SJCRH30 (cell line): Measurements from ENCODE around the gene USP17L29.

GRCh38 chr4:7673225-7673501, 238.4 kb upstream of the PSAPL1 start:
- RAMPAGE, long total RNA = no peak

- RAMPAGE, long total RNA = no peak
These were observed 134.3 kb downstream of the AFAP1 start for GRCh38 chr4:7805191-7805957.

GRCh38 chr4:7812235-7812622, 127.4 kb downstream of the AFAP1 start:
- RAMPAGE, long total RNA = no peak

DNA sequence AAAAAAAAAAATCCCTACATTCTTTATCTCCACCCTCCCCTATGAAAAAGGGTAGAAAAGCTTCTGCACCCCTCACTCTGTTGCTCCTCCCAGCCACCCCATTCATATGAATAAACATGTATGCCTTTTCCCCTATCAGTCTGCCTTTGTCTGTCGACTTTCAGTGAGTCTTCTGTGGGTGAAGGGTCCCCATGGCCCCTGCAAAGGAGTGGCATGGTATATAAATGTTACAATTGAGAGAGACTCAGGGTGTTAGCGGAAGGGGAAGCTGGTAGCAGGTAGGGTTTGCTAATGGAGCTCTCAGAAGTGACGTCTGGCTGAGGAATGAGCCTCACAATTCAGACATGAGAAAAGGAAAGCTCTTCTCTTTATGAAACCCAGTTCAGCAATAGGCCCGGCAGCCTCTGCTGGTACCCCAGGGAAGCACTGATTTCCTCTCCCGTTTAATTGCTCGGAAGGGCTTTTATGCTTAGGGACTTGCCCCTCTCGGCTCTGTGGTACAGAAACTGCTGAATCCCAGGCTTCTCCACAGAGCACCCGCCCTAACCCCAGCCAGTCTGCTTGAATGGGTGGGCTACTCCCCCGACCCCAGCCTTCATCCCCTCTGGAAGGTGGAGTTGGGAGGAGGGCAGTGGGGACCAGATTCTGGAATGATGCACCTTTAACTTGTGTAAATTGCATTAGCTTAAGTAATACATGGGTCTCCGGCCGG, 19.4 kb upstream of the AFAP1 start:
- RAMPAGE, long total RNA = no peak

- RAMPAGE, long total RNA = no peak
These were observed 13.8 kb upstream of the ABLIM2 start for GRCh38 chr4:8172342-8172851.

DNA sequence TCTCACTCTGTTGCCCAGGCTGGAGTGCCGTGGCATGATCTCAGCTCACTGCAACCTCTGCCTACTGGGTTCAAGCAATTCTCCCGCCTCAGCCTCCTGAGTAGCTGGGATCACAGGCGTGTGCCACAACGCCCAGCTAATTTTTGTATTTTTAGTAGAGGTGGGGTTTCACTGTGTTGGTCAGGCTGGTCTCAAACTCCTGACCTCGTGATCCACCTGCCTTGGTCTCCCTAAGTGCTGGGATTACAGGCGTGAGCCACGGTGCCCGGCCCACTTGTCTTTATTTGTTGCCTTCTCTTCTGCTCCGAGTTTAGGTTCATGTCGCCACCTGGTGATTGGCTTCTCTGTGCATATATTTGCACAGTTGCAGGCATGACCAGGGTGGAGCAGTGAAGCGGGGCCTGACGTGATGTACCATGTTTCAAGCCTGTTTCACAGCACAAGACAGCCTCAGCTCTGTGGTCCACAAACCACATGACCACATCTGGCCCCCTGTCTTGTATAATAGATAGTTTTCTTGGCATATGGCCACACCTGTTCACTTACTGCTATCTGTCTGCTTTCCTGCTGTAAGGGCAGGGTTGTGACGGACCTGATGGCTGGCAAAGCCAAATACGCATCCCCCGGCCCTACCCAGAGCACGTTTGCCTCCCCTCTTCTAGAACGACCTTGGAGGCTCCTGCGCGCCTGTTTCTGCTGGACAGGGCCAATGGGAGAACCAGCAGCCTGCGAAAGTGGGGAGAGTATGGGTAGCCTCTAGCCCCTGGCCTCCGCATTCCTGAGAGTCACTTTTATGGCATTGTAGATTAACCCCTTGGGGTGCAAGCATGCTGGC, 6.4 kb upstream of the SH3TC1 start:
- RAMPAGE, long total RNA = no peak

DNA sequence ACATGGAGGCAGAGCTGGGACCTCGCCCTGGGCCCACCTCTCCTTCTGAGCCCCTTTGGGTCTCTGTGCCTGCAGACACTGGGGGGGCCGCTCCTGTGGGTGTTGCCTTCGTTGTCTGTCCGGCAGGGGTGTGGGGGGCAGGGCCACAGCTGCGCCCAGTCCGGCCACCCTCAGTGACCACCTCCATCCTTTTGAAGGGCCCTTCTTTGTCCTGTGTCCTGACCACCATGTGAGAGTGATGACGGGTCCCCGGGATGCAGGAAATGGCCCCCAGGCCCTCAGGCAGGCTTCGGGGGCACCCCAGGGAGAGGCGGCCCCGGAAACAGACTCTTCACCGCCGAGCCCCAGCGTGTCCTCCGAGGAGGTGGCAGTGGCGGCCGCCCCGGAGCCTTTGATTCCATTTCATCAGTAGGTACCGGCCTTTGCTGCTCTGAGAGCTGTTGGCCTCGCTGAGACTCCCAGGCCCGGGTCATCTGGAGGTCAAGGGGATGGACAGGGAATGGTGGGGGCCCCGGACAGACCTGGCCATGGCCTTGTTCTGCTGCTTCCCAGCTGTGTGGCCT, 17.8 kb downstream of the SH3TC1 start:
- RAMPAGE, long total RNA = no peak

- RAMPAGE, long total RNA = no peak
These were observed 22.4 kb downstream of the SH3TC1 start for GRCh38 chr4:8221380-8222042.

GRCh38 chr4:8237815-8239046, 31.3 kb upstream of the HTRA3 start:
- RAMPAGE, long total RNA = no peak

GRCh38 chr4:8384712-8385140, 55.8 kb downstream of the ACOX3 start:
- RAMPAGE, long total RNA = no peak

DNA sequence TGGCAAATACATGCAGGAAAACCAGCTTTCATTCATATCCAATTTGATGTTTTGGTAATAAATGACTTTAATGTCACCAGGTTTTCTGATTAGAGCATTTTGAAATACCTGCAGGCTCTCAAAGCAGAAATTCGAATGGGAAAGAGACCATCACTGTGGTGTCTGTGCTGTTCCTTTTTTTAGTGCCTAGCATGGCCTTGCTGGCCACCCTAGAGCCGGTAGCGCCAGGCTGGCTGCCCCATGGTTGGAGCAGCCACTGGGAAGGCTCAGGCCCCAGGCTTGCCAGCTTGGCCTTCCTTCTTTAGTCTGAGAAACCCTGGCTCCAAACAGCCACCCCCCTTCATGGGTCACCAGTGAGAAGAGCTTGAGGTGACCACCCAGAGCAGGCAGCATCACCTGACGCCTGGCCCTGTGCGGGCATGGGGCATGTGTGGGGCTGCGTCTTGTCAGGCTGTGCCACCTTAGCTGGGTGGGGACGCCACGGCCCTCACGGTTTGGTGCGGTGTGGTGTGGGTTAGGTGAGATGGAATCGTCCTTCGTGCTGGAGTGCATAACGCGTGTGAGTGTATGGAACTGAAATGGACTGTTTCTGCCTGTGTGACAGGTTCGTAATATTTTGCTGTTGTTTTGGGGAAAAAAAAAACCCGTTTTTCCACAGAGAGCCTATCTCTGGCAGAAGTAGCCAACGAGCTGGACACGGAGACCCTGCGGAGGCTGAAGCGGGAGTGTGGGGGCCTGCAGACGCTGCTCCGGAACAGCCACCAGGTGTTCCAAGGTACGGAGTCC, 30.0 kb downstream of the TRMT44 start:
- RAMPAGE, long total RNA = no peak

DNA sequence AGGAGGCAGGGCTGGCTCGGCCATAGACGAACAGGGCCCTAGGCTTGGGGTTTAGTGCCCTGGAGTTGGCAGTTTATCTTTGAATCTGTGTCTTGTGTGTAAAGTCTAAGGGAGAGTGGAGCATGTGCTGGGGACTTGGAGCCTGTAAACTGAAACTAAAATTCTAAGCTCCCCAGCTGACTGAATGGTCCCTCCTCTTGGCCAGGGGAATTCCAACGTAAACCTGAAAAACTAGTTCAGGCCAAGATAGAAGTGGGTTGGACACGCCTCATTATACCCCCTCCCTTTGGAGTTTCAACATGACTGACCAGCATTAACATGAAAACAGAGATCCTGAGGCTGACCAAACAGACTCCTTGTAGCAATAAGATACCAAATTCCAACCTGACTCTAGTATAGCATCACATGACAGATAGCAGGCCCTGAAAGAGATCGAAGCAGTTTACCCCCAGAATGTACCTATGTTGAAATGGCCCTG, 46.0 kb upstream of the GPR78 start:
- RAMPAGE, long total RNA = no peak

GRCh38 chr4:8610954-8611773, 18.6 kb downstream of the CPZ start:
- RAMPAGE, long total RNA = no peak

DNA sequence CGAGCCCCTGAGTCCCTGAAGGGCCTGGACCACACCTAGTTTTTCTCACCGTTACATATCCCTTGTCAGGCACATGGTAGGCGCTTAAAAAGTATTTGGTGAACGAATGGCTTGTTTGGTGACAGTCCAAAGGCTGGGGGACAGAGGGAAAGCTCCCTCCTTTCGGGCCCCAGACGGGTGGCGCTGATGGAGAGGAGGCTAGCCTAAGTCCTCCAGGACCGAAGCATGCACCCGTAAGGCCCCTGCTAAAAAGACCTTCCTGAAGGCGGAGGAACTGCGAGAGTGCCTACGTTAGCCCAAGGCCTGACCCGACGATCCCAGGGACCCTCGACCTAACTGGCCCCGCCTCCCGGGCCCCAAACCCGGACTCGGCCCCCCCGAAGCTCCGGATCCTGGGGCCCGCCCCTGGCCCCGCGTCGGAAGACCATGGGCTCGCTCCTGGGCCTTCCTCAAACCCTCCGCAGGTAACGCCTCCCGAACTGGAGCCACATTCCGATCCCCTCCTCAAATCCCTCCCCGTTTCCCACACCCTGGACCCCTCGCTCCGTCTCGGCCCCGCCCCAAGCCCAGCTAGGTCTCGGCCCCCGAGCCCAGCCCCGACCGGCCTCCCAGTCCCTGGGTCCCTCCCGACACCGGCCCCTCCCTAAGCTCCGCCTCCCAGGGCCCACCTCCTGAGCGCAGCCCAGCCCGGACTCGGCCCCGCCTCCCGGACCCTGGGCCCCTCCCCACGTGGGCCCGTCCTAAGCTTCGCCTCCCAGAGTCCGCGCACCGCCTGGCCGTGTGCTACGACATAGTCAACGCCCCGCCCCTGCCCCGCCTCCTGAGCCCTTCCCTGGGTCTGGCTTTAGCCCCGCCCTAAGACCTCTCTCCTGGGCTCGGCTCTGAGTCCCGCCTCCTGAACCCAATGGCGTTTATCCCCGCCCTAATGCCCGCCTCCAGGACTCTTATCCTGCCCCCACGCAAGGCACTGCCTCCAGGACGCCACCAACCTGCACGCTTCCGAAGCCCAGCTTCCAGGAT, 17.9 kb upstream of the FAM90A26 start:
- RAMPAGE, long total RNA = no peak

DNA sequence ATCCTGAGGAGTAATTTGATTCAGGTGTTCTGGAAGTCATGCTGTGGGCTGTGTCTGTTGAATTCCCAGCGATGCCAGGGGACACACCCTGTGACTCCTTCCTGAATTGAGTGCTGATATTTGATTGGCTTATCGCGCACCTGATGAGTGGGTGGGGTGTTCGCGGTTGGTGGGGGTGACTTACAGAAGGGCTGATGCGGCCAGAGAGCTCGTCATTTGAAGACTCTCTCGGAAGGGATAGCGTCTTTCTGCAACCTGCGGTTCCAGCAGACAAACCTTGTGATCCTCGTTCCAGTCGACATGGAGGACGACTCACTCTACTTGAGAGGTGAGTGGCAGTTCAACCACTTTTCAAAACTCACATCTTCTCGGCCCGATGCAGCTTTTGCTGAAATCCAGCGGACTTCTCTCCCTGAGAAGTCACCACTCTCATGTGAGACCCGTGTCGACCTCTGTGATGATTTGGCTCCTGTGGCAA, at the start of gene USP17L29:
TSS of gene USP17L29 (plus strand) at position 301 of the 478 bp plus-strand sequence.
- RAMPAGE, long total RNA = no peak

- RAMPAGE, long total RNA = no peak
These were observed 56.2 kb downstream of the DEFB131A start for GRCh38 chr4:9500366-9500781.

- RAMPAGE, long total RNA = no peak
These were observed 88.4 kb downstream of the DEFB131A start for GRCh38 chr4:9532213-9533362.

DNA sequence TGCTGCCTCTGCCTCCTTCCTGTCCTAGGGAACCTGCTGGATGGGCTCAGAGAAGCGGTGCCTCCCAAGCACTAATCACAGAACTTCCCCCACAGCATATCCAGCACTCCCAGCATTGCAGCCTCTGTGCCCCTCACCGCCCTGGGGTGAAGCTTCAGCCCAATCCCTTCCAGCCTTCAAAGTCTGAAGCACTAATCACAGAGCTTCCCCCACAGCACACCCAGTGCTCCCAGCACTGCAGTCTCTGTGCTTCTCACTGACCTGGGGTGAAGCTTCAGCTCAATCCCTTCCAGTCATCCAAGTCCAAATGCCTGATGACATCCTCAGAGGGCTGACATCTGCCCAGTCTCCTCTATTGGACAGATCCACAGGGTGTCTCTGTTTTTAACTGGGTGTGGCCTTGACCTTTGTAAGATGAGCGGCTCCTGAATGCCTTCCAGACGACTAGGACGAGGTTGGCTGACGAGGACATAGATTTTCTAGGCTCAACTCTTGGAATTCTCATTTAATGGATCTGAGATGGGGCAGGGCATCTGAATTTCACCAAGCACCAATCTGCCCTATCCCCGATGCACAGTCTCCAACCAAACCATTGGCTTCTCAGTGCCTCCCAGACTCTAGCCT, 7.6 kb upstream of the SLC2A9 start:
- RAMPAGE, long total RNA = no peak

DNA sequence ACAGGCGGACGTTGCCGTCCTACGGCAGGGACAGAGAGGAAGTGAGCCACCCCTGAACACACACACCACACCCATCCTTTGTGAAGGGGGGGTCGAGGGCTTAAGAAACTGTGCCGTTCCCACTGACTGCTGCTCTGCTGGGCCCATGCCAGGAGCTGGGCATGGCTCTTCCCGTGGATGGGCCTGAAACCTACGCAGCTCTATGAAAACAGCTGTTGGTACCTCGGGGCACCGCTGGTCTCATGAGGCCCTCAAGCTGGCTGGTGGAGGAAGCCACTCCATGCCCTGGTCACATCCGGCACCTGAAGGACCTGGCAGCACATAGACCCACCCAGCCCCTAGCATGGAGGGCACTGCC, 38.7 kb downstream of the WDR1 start:
- RAMPAGE, long total RNA = no peak

GRCh38 chr4:10093668-10094581, 22.7 kb downstream of the WDR1 start:
- RAMPAGE, long total RNA = no peak